Thoracic aorta (tissue), 1 donor: ENCODE measurements around the genes SLC25A5, NKAP and RHOXF2.

- RAMPAGE, long total RNA, result no peak
These were observed 37.3 kb downstream of the PGRMC1 start for GRCh38 chrX:119273199-119274065.

DNA sequence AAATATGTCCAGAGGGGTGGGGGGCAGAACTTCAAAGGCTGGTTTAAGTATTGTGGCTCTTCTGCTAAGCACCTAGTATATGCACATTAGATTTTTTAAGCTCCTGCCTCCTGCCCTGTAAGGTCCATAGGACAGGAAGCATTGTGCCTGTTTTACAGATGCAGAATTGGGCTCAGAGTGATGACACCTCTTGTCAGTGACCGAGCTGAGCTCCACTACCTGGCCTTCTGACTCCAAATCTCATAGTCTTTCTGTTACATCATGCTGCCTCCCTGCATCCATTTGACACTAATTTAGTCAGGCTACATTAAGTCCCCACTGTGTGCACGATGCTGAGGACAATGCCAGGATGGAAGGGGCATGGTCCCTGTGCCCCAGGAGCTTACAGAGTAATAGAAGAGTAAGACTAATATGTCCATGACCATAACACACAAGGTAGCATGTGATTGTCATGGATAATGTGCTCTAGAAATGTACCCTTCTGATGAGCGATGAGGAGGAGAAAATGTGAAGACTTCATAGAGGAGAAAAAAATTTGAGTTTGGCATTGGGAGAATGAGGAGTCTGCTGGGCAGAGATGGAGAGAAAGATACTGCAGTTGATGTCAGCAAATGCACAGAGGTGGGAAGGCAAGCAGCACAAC lies 2.0 kb downstream of the SLC25A43 start:
- RAMPAGE, long total RNA, result start-site peak on the plus strand centred at position 330 of the sequence, 893 bp wide, 9 reads

DNA sequence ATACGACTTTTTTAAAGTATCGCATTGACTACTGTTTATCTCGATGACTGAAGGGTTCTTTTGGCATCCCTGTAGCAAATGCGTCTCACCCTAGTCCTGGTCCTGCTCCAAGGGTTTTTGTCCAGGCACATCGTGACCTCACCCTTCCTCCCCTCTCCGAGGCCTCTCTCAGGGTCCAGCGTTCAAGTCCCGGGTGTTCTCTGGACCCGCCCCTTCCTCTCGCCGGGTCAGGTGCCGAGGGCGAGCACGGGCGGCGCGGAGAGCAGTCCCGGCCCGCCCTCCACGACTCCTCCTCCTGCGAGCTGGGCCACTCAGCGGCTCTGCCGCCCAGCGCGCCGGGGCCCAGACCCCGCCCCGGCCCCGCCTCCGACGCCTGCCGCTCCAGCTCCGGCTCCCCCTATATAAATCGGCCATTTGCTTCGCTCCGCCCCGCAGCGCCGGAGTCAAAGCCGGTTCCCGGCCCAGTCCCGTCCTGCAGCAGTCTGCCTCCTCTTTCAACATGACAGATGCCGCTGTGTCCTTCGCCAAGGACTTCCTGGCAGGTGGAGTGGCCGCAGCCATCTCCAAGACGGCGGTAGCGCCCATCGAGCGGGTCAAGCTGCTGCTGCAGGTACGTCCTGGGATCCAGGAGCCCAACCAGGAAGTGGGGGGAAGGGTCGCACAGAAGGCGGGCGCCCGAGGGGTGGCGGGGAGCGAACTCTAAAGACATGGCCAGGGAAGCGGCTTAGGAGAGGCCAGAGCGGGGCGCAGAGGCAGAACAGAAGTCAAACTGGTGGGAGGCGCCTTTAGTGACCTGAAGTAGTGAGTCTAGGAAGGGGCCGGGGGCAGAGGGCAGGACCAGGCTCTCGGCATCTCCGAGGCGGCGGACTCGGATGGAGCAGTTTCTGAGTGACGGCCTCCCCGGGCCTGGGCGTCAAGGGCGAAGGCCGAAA lies at the start of gene SLC25A5:
TSS of gene SLC25A5 (plus strand) at position 428 of the 932 bp plus-strand sequence.
- RAMPAGE, long total RNA, result start-site peak on the minus strand centred at position 225 of the sequence, 69 bp wide, 7 reads; start-site peak on the plus strand centred at position 429 of the sequence, 7 bp wide, 406 reads

GRCh38 chrX:119477724-119478350 lies 9.6 kb downstream of the SLC25A5 start:
- RAMPAGE, long total RNA, result no peak

DNA sequence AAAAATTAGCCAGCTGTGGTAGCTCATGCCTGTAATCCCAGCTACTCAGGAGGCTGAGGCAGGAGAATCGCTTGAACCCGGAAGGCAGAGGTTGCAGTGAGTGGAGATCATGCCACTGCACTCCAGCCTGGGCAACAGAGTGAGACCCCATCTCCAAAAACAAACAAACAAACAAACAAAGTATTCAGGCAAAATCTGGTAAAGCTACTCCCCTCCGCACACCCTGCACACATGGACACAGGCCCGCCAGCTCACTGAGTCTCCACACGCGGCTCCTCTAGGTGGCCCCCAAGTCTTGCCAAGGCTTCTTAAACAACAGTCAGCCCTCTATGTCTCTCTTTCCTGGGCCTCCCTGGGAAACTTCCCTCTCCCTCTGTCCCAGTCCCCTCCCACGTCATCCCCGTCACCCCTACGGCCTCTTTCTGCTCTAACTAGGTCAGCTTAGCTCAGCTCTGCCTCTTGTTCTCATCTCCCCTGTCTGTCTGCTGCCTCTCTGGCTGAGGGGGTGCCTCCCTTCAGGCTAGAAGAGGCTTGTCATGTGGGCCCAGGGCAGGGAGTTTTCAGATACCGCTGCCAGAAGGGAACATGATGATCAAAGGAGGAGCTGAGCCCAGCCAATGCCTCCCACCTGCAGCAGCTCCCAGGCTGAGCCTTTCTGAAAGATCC lies 38.9 kb downstream of the SEPTIN6 start:
- RAMPAGE, long total RNA, result no peak

- RAMPAGE, long total RNA, result no peak
These were observed 8.7 kb downstream of the SEPTIN6 start for GRCh38 chrX:119684243-119684690.

DNA sequence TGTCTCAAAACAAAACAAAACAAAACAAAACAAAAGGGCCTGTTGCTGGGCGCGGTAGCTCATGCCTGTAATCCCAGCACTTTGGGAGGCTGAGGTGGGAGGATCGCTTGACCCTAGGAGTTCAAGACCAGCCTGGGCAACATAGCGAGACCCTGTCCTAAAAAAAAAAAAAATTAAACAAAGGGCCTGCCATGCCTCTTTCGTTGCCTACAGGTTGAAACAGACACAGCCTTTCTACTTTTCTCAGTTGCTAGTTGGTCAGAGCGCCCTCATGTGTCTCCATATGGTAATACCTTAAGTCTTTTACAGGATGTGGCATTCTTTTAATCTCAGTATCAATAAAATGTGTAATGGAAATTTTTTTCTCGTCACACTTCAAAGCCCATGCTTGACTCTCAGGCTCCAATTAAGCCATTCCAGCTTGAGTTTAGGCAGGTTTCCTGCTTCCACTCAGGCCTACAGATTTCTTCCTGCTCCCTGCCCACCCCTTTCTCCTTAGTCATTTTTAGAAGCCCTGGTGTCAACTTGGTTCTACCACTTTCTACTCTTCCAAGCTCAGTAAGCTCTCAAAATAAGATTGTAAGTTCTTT lies 4.7 kb upstream of the SOWAHD start:
- RAMPAGE, long total RNA, result no peak

DNA sequence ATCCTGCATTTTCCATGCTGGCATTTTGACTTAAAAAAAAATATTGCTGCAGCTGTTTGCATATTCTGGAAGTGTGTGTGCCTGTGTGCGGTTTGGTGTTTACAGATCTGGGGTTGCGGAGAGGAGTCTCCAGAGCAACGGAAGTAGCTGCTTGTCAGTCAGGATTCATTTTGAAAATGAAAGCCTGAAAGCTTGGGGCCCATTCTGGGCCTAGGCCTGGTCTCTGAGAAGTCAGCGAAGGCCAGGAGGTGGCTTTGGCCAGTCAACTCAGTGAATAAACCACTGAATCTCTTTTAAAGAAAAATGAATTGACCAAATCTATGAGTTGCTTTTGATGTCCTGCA lies 2.2 kb upstream of the SOWAHD start:
- RAMPAGE, long total RNA, result no peak

DNA sequence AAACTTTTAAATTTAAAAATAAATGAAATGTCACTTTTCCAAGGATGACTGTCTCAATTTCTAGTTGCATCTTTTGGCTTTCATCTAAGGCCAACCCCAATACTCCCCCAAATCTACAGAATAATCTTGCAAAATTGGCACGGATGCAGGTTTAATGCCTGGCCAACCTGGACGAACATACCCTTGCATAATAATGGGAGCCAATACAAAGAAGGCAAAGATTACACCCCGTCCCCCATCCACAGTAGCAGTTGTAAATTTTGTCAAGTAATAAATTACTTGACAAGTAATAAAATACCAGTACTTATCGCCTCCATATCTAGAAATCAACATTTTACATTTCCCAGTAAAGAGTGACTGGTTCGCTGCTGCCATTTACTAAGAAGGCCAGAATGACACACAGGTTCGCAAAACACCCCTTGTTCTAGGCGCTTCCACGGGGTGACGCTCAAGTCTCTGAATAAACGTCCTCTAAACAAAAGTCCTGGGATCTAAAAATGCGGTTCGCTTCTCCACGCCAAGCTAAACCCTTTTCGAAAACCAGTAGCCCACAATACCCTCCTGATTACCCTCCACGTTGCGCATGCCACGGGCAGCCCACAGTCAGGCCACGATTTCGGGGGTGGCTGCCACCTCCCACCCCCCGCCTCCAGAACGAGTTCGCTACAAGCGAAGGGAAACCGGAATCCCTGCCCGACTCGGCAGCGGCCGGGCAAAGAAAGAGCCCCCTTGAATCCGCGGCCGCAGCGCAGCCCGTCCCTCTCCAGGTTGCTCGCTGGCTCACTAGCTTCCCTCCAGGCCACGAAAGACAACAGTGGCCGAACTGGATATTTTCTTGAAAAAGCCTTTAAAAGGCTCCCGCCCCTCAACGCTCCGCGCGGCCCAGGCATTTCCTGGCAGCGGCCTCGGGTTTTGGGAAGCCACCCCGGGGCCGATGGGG lies 540 bp downstream of the RPL39 start:
- RAMPAGE, long total RNA, result no peak

DNA sequence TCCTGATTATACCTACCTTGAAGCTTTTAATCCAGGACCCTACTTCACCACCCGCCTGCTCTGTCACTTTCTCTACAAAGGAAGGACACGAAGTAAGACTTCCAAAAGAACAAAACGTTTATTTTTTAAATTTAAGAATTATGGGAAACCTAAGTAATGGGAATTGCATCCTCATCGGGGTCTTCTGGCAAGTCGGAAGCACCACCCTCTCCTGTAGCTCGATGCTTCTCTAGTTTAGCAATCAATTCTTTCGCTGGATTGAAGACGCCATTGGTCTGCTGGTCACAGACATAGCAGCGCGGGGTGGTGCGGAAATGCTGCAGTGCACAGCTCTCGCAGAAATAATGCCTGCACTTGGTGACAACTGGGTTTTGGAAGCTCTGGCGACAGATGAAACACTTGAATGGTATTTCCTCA lies 1.1 kb downstream of the RNF113A start:
- RAMPAGE, long total RNA, result no peak

DNA sequence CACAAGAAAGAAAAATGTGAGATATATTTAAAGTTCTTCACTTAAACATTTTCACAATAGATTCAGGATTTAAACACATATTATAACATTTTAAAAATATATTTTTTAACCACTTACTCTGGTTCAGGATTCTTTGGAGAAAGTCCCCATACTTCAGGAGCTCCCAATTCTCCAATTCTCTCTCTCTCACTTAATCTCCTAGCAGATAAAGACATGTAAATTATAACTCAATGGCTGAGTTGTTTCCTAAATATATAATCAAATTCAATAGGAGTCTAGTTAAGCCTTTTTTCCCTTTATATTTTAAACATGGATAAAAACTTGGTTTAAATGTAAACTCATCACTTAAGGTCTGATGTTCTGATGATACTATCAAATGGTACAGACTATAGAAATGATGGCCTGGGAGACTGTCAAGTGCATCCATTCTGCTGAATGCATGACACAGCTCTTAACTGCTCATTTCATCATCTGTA lies 4.9 kb downstream of the NKAP start:
- RAMPAGE, long total RNA, result no peak

GRCh38 chrX:119943041-119943959 lies at the start of gene NKAP:
TSS of gene NKAP (minus strand) at chrX:119943751.
- RAMPAGE, long total RNA, result start-site peak on the minus strand at chrX:119943605-119943641, 57 reads; start-site peak on the minus strand at chrX:119943710-119943751, 43 reads

GRCh38 chrX:120158362-120158918 lies at the start of gene RHOXF2:
TSS of gene RHOXF2 (plus strand) at chrX:120158613.
- RAMPAGE, long total RNA, result no peak

GRCh38 chrX:120430256-120430681 lies 38.8 kb downstream of the LAMP2 start:
- RAMPAGE, long total RNA, result no peak

DNA sequence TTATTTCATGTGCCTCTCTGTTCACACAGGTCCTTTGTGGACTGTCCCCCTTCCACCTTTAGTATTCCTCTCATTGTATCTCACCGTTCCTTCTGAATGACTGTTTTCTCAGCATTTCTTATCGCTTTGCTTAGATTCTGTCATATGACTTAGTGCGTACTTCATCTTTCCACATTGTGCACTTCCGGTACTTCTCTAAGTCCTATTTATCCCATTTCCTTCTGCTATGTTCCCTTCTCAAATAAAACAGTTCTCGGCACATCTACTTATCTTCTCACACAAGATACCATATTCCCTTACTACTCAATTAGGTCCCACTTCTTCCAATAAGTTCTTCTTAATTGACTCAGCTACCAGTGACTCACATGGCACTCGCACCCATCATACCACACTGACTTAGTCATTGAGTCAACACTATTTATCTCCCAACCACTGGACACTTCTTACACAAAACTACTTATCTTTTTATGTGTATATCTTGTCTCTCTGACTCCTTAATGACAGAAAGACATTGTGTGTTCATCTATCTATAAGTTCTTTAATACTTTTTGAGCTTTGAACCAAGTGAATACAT lies 10.9 kb downstream of the CUL4B start:
- RAMPAGE, long total RNA, result start-site peak on the minus strand centred at position 174 of the sequence, 783 bp wide, 12 reads

DNA sequence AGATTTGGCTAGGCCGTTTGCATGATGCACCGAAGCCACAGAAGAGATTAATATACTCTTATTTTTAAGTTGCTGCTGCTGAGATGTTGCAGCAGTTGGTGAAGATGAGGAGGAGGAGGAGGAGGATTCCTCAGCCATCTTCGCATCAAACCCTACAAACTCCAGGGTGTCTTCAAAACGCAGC lies 714 bp downstream of the CUL4B start:
- RAMPAGE, long total RNA, result no peak

GRCh38 chrX:120749061-120749553 lies 119.3 kb upstream of the C1GALT1C1 start:
- RAMPAGE, long total RNA, result no peak

GRCh38 chrX:123621039-123621723 lies 111.7 kb downstream of the THOC2 start:
- RAMPAGE, long total RNA, result no peak

GRCh38 chrX:123648449-123648987 lies 84.3 kb downstream of the THOC2 start:
- RAMPAGE, long total RNA, result no peak

DNA sequence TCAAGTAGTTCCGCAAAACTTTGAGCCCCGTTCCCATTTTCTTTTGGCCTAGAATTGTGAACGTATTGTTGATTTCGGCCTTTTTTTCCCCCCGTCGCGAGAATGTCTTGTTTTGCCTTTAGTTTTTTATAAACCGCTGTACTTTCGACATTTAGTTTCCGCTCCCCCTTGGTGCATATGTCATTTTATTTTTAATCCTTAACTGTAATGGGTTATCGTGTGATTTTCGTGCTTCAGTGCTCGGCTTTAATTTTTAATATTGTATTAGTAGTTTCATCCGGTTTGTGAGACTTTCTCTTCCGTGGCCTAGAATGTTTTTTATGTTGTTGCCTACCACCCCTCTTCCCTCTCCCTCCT lies 734 bp downstream of the STAG2 start:
- RAMPAGE, long total RNA, result no peak